Kidney (tissue), 2 donors: ENCODE measurements around a stretch of chr10.

- PRO-cap: no peak
- RRBS: no CpG with 5 or more reads among the region's 16 CpGs
Measured at GRCh38 chr10:128107213-128108185, 18.7 kb downstream of the MKI67 start.

DNA sequence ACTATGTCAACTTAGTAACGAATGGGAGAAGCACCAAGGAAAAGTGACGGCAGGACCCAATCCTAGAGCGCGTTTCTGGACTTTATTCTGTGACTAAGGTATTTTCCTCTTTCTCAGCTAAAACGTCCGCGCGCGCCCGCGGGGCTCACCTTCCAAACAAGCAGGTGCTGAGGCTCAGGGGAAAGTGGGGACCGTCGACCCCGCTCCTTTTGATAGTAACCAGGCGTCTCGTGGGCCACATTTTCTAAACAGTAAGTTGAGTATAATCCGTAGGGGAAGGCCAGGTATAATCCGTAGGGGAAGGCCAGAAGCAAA lies 839 bp downstream of the MKI67 start:
- PRO-cap: no peak
- RRBS: no CpG with 5 or more reads among the region's 18 CpGs

- PRO-cap: no peak
- RRBS: no CpG with 5 or more reads among the region's 8 CpGs
Measured at GRCh38 chr10:130628134-130628560, 492.0 kb downstream of the GLRX3 start.

GRCh38 chr10:131269436-131269785 lies 42.1 kb downstream of the TCERG1L start:
- PRO-cap: no peak
- RRBS: no CpG with 5 or more reads among the region's 3 CpGs

DNA sequence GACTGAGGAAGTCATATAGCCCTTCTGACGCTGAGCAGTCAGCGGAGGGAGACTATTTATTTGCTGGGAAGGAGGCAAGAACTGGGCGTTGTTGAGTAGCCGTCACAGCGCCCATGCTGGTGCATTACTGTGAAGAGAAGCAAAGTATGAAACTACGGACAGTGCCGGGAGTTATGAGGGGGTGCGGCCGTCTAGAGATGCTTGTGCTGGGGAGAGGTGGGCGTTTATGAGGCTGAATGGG lies 48.5 kb upstream of the TCERG1L start:
- PRO-cap: no peak
- RRBS: no CpG with 5 or more reads among the region's 10 CpGs

- PRO-cap: no peak
- RRBS: no CpG with 5 or more reads among the region's 2 CpGs
Measured at GRCh38 chr10:131626653-131627034, 274.2 kb upstream of the PPP2R2D start.

DNA sequence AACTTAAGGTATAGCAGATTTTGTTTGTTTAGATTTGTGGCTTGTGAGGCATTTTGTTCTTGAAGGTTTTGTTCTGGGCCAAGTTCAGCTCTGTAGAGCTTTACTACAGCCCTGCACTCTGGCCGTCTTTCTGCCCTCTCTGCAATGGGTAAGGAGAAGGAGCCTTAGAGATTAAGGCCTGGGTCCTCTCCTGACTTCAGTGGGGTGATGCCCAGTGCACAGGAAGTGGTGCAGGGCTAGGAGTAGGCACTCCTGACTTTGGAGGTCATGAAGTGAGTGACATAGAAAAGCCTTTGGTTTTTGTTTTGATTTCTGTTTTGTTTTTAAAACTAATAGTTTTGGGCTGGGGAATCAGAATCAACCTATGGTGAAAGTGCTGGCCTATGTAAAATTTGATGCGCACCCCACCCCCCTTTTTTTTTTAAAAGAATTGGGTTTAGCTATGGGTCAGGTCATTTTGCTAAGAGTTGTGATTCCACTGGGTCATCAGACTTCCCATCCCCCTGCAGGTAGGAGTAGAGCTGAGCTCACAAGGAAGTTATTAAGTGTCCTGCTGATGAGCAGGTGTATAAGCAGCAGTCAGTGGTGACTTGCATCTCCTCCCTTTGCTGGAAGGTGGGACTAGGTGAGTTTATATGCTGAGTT lies 3.9 kb downstream of the PPP2R2D start:
- PRO-cap: no peak
- RRBS: no CpG with 5 or more reads among the region's 2 CpGs

- PRO-cap: no peak
- RRBS: no CpG with 5 or more reads among the region's 7 CpGs
Measured at GRCh38 chr10:131910568-131910886, 9.7 kb downstream of the PPP2R2D start.

- PRO-cap: unidirectional peak, plus-strand start at chr10:131912888
- RRBS: no CpG with 5 or more reads among the region's 6 CpGs
Measured at GRCh38 chr10:131912573-131913100, 11.8 kb downstream of the PPP2R2D start.

- PRO-cap: no peak
- RRBS: 97% methylated on average over 4 of the region's 23 CpGs
Measured at GRCh38 chr10:131948835-131949859, 32.6 kb downstream of the BNIP3 start.

GRCh38 chr10:131960655-131961605 lies 20.8 kb downstream of the BNIP3 start:
- PRO-cap: no peak
- RRBS: 94% methylated on average over 4 of the region's 33 CpGs

GRCh38 chr10:131975618-131975980 lies 6.1 kb downstream of the BNIP3 start:
- PRO-cap: no peak
- RRBS: no CpG with 5 or more reads among the region's 7 CpGs

GRCh38 chr10:132158809-132159890 lies 27.6 kb upstream of the DPYSL4 start:
- PRO-cap: unidirectional peak, plus-strand start at chr10:132158946
- RRBS: no CpG with 5 or more reads among the region's 14 CpGs

DNA sequence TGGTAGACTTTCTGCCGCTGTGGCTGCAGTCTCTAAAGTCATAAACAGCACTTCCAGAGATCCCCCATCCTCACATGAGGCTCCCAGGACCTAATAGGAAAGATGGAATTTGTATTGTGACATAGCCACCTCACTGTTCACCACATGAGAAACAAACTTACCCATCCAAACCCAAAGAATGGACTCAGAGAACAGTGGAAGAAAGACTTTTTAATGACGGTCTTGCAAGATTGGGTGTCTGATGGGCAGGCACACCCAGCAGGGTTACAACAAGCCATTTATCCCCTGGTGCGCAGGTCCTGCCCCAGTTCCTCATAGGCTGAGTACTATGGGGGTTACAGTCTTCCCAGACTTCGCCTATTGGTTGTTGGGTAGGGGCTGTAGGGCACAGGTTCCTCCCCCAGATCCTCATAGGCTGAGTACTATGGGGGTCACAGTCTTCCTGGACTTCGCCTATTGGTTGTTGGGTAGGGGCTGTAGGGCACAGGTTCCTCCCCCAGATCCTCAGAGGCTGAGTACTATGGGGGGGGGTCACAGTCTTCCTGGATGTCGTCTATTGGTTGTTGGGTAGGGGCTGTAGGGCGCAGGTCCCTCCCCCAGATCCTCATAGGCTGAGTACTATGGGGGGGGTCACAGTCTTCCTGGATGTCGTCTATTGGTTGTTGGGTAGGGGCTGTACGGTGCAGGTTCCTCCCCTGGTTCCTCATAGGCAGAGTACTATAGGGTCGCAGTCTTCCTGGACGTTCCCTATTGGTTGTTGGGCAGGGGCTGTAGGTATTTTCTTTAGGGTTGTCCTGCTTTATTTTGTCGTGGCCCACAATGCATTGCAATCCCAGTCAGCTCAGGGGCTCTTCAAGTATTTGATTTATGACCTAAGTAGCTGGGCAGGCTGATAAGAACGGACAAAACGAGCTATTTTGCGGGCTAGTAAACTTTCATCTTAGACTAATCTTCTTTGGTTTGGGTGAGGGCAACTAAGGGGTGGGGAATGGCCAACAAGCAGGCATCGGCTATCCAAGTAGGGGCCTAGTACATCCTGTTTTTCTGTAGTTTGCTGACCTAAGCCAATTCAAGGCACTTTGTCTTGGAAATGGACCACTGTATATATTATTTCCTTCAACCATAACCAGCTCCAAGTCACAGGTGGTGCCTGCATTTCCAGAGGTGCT lies 3.3 kb downstream of the LRRC27 start:
- PRO-cap: no peak
- RRBS: no CpG with 5 or more reads among the region's 16 CpGs

GRCh38 chr10:132351252-132351722 lies 19.3 kb downstream of the LRRC27 start:
- PRO-cap: no peak
- RRBS: 90% methylated on average over 5 of the region's 22 CpGs

- PRO-cap: no peak
- RRBS: no CpG with 5 or more reads among the region's 13 CpGs
Measured at GRCh38 chr10:132410322-132410685, 13.3 kb downstream of the PWWP2B start.

- PRO-cap: no peak
- RRBS: no CpG with 5 or more reads among the region's 19 CpGs
Measured at GRCh38 chr10:132536053-132536693, 1.4 kb upstream of the INPP5A start.

DNA sequence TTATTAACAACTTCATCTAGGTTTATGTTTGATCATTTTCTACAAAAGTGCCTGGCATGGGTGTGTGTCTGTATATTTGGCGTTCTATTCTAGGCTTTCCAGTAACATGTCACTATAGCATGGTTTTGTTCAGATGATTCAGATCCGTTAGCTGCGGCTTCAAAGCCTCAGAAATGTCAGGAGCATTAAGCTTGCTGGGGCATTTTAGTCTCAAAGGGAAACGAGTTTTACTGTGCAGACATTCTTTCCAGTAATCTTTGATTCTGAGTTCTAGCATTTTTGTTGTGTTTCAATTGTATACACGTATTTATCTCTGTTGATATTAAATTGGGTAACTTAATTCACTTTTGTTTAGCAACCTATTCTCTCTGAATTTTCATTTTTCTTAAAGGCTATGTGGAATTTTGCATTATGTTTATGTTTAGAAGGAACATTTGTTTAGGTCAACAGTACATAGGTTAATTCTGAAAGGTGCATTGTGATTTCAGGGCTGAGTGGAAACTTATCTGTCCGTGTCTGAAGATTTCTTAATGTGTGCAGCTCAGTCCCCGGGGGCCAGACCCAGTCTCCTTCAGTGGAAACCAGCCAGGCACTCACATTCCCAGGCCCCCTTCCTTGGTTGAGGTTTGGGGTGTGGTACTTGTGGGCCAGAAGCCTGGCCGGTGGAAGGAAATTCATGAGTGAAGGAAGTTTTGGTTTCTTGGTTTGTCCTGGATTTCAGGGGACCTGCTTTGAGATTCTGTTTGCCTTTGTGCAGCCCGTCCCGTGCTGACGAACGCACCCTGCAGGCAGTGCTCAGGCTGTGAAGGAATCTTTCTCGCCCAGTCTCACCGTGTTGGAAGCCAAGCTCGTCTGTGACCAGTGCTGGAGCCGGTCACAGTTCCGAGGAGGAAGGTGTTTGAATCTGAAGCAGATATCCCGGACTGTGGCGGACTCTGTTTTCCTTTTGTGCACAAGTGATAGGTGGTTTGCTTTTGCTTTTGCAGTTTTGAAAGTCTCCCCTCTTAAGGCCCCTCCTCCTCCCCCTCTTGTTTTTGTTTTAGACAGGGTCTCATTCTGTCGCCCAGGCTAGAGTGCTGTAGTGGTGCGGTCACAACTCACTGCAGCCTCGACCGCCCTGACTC lies 2.7 kb downstream of the INPP5A start:
- PRO-cap: no peak
- RRBS: 18% methylated on average over 2 of the region's 23 CpGs

GRCh38 chr10:132546504-132547671 lies 9.3 kb downstream of the INPP5A start:
- PRO-cap: unidirectional peak, minus-strand start at chr10:132546908; unidirectional peak, minus-strand start at chr10:132546955
- RRBS: 88% methylated on average over 8 of the region's 40 CpGs

GRCh38 chr10:132563996-132565079 lies 26.8 kb downstream of the INPP5A start:
- PRO-cap: no peak
- RRBS: no CpG with 5 or more reads among the region's 29 CpGs